ENCODE measurements around a stretch of chr15.

DNA sequence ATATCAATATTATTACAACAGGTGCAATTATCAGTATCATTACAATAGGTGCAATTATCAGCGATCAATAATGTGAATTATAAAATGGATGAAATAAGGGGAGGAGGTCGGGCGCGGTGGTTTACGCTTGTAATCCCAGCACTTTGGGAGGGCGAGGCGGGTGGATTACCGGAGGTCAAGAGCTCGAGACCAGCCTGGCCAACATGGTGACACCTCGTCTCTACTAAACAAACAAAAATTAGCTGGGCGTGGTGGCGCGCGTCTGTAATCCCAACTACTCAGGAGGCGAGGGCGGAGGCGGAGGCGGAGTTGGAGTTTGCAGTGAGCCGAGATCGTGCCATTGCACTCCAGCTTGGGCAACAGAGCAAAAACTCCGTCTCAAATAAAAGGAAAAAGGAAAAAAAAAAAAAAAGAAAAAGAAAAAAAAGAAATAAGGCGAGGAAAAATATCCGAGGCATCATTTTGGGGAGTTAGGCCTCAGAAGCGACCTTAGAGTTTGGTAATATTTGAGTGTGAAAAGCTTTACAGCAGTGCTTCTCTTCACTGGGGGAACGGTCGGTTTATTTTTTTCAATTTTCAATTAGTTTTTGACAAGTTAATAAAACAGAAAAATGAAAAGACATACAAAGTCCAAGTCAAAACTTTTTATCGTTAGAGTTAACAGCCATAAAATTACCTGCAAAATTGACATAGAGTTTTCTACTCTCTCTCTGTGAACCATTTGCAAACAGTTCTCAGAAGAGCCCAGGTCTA is 769 bp upstream of the BNIP2 start:
- PRO-cap, result unidirectional peak, minus-strand start at position 240 of the sequence

GRCh38 chr15:60351633-60352019 is 46.2 kb downstream of the ANXA2 start:
- PRO-cap, result no peak

- PRO-cap, result no peak
Observed at GRCh38 chr15:60356633-60357500, 40.9 kb downstream of the ANXA2 start.

DNA sequence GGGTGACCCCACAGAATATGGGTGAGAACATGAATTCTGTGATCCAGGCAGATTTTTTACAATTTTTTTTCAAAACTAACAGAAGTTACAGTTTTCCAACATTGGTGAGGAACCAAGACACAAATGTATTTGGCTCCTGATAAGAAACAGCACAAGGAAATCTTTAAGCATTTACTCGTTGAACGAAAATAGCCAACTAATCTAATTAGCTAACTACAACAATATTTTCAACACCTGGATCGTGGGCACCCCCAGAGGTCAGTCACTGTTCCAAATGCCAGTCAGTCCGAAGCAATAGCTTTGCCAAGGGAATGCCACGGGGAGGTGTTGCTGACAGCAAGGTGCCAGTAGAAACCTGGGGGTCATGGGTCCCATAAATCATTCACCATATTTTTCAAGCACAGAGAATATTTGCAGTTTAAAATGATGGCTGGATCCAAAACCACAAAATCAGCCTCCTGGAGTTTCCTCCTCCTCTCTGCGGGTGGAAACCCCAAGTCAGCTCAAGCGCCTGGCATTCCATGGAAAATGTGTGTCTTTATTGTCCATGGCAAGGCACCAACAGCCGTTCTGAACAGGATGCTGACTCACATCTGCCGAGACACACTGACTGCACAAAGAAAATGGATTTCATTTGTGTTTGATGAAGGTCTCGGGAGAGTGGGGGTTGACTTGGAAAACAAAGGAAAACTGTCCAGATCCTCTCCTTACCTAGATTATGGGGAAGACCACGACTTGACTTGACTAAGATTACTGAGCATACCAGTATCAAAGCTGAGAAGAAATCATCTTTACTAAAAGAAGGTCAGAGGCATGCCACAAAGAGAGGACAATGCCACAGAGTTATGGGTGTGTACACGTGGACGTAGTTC is 26.6 kb downstream of the ANXA2 start:
- PRO-cap, result no peak

DNA sequence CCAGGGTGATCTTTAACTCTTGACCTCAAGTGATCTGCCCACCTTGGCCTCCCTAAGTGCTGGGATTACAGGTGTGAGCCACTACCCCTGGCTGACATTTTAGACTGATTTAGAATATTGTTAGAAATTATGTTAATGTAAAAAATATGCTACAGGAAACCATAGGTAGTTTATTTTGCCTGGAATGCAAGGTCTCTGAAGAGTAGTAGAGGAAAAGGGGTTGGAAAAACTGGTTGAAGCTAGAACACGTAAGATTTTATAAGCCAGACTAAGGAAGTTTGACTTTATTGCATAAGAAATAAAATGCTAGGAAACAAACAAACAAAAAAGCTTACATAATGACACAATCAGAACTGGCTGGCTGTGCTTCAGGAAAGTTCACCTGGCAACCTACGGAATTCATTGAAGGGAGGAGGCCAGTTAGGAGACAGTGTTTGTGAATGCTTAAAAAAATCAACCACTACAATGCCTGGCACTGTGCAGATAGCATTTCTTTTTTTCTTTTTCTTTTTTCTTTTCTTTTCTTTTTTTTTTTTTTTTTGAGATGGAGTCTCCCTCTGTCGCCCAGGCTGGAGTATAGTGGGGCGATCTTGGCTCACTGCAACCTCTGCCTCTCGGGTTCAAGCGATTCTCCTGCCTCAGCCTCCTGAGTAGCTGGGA is 1.9 kb upstream of the ICE2 start:
- PRO-cap, result no peak

- PRO-cap, result no peak
Observed at GRCh38 chr15:60495776-60496240, 16.9 kb upstream of the ICE2 start.

DNA sequence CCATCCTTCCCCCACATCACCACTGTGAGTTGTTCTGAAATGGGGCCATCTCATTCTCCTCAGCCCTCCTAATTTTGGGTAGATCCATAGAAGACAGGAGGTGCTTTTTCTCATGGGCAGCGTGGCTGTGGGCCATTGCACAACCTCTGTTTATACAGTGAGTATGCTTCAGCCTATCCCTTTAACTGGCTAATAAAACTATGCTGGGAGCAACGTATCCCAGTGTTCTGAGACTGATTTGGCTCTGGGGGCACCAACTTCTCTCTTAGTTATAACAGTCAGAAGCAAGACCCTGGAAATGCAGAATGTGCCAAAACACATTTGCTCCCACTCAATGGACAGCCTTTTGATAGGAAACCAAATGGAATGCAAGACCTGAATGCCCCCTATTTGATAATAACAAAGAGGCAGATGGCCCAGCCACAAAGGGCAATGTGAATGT is 97.1 kb upstream of the ICE2 start:
- PRO-cap, result no peak

DNA sequence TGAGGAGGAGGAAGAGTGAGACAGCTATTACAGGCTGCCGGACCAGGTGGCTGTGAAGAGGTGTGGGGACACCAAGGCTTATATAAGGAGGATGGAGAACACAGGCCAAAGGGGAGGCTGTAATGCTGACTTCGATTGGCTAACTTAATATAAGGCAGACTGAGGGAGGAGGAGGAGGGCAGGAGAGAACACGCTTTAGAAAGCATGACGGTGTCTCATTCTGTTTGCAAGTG is 168.9 kb upstream of the ICE2 start:
- PRO-cap, result no peak

GRCh38 chr15:60695497-60696066 is 216.6 kb upstream of the ICE2 start:
- PRO-cap, result no peak

GRCh38 chr15:60776405-60776780 is 297.5 kb upstream of the ICE2 start:
- PRO-cap, result no peak

DNA sequence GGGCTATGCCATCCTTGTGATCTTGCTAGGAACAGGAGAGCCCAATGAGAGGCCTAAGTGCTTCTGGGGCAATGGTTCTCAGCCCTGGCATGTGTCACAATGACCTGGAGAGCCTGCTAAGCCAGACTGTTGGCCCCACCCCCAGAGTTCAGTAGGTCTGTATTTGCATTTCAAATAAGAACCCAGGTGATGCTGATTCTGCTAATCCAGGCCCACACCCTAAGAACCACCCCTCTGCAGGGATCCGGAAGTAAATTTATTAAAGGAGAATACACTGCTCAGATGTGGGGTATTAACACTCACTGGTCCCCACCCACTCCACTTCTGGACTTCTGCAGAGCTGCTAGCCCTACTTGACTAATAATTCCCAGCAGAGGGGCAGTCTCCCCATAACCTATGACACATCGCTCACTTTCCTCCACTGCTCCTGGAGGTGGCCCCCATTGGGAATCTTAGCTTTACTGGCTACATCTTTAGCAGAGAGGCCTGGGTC is 57.8 kb downstream of the RORA start:
- PRO-cap, result no peak

DNA sequence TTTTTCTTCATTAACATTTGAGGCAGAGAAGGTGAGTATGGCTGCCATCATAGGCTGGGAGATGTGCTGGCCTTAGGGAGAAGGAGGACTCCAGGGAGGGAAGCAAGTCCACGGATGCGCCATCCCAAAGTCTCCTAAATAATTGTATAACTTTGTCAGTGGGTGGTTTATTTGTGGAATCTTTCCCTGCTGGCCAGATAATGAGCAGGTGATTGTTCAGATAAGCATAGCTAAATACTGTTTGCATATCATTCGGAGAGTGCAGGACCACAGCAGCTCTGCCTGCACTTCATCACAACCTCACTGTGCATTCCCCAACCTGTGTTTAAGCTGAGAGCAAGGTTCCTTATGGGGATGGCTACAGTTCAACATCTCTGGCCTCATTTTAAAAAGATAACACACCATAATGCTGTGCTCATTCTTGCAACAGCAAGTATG is 271.8 kb upstream of the RORA start:
- PRO-cap, result no peak

- PRO-cap, result no peak
Observed at GRCh38 chr15:61747186-61747583, 313.1 kb downstream of the VPS13C start.

DNA sequence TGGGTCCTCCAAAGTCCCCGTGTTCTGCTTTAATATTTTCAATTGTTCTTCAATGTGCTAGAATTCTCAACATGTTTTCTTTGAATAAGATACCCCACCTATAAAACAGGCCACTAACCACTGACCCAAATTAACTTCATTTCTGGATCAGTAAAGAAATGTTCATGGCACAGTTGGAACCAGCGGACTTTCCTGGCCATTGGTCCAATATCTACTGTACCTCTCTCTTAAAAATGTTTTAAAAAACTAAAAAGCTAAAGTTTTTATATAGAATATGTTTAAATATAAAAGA is 131.2 kb downstream of the VPS13C start:
- PRO-cap, result no peak

GRCh38 chr15:62059600-62060218 is 538 bp downstream of the VPS13C start:
- PRO-cap, result unidirectional peak, plus-strand start at chr15:62059863; bidirectional peak, plus-strand start at chr15:62059987, minus-strand start at chr15:62059913

DNA sequence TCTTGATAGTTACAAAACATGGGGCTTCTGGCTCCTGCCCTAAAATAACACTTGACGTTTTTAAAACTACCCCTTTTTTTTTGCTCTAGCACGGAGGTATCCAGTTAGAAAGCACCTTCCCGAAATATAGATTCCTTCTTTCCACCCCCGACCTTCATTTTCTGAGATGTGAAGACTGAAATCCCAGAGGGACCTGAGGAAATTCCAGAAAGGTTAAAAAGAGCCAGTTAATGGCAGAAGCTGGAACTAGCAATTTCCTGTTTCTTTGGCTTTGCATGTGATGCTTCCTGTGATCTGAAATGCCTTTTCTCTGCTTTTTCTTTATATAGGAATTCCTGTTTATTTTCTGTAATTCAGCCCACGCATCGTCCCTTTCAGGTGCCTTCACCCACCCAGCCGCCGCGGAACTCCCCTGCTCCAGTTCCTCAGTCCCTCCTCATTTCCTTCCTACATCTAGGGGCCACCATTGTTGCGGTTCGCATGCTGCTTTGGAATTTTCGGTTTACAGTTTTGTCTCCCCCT is 937 bp upstream of the C2CD4B start:
- PRO-cap, result no peak

DNA sequence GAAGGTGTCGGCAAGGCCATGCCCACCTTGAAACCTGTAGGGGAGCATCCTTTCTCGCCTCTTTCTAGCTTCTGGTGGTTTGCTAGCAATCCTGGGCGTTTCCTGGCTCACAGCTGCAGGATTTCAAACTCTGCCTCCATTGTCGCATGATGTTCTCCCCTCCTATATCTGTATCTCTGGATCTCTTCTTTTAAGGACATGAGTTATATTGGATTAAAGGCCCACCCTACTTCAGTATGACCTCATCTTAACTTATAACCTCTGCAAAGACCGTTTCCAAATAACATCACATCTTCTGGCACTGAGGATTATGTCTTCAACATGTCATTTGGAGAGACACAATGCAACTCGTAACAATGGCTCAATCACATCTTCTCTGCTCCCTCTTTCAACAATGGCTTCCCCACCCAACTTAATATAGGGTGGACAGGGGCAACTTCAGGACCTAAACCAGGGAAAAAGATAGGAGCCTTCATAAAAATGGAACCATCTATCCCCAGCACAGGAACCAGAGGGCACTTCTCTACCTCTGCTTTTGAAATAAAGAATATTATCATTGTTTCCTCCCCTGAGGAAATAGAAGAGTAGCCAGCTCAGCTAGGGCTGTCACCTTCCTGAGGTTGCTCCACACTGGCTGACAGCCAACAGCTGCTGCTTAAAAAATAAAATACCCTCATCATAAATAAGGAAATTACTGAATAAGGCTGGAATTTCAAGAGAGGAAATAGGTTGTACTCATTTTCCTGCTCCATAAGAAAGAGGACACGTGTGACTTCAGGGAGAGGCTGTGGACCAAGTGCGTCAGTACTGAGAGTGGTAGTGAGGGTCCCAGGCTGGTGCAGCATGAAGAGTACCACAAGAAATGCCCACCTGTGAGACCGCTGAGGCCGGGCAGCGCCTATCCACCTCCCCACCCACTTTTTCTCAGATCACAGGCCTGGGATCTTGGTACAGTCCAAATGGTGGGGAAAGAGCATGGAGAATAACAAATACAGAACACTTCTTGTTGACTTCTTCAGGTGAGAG is 7.9 kb upstream of the C2CD4B start:
- PRO-cap, result bidirectional peak, plus-strand start at position 780 of the sequence, minus-strand start at position 632 of the sequence

GRCh38 chr15:62281669-62282154 is 108.6 kb upstream of the TLN2 start:
- PRO-cap, result no peak

- PRO-cap, result no peak
Observed at GRCh38 chr15:62561032-62561634, 170.8 kb downstream of the TLN2 start.

GRCh38 chr15:62567234-62567706 is 176.9 kb downstream of the TLN2 start:
- PRO-cap, result no peak